Metanephros (tissue), 2 donors: Measurements from ENCODE around the genes MFSD1, IQCJ-SCHIP1 and PPM1L.

- RAMPAGE, long total RNA, result no peak
Observed at GRCh38 chr3:157150901-157151739, 8.8 kb downstream of the CCNL1 start.

DNA sequence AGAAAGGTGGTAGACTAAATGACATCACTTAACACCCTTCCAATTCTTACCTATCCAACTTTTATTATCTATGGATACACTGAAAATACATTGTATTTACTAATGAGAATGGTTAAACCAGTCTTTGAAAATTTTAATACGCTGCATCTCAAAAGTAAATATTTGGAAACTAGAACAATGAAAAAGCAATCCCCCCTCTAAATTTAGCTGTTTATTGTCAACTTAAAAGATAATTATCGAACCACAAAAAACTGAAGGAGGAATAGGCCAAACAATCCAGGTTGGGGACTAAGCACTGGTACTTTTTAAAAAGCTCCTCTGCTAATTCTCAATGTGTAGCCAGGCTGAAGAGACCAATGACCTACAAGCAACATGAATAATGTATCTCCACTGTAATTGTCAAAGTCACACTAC lies 3.6 kb downstream of the CCNL1 start:
- RAMPAGE, long total RNA, result no peak

GRCh38 chr3:157160225-157160420 lies 176 bp upstream of the CCNL1 start:
- RAMPAGE, long total RNA, result no peak

DNA sequence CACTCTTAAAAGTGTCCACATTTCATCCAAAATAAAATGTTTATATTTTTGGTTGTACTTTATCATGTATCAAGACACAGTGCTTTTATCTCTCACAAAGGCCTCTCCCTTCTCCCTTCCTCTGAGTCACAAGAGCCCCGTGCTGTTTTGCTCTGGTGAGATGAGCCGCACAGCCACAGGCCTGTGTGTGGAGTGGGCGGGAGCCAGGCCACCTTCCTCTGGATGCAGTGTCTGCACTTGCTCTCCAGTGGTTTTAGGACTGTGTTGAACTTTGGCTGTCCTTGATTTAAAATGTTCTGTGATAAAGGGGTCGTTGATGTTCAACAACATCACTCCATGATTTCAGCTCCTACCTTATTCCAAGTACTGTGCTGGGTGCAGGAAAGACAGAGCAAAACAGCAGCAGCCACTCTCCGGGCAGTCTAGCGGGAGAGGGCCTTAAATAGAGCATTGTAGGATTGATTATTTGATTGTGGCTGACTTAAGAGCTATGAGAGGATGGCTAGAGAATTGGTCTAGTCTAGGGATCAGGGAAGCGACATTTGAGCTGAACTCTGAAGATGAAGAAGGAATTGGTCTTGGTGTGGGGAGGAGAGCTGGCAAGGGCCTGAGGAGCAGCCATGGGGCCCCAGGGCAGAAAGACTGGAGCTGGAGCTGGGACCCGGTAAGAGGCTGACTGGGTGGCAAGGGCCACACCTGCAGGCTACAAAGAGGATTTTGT lies 15.2 kb downstream of the RARRES1 start:
- RAMPAGE, long total RNA, result no peak

DNA sequence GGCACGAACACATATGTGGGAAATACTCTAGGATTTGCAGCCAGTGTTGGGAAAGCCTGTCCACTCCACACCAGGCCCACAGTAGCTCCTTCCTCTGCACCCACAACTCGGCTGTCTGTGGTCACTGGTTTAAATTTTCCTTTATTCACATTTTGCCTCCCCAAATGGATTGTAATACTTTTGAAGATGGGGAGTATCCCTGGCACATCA lies 33.3 kb upstream of the MFSD1 start:
- RAMPAGE, long total RNA, result no peak

GRCh38 chr3:158791317-158791752 lies 10.5 kb upstream of the MFSD1 start:
- RAMPAGE, long total RNA, result no peak

DNA sequence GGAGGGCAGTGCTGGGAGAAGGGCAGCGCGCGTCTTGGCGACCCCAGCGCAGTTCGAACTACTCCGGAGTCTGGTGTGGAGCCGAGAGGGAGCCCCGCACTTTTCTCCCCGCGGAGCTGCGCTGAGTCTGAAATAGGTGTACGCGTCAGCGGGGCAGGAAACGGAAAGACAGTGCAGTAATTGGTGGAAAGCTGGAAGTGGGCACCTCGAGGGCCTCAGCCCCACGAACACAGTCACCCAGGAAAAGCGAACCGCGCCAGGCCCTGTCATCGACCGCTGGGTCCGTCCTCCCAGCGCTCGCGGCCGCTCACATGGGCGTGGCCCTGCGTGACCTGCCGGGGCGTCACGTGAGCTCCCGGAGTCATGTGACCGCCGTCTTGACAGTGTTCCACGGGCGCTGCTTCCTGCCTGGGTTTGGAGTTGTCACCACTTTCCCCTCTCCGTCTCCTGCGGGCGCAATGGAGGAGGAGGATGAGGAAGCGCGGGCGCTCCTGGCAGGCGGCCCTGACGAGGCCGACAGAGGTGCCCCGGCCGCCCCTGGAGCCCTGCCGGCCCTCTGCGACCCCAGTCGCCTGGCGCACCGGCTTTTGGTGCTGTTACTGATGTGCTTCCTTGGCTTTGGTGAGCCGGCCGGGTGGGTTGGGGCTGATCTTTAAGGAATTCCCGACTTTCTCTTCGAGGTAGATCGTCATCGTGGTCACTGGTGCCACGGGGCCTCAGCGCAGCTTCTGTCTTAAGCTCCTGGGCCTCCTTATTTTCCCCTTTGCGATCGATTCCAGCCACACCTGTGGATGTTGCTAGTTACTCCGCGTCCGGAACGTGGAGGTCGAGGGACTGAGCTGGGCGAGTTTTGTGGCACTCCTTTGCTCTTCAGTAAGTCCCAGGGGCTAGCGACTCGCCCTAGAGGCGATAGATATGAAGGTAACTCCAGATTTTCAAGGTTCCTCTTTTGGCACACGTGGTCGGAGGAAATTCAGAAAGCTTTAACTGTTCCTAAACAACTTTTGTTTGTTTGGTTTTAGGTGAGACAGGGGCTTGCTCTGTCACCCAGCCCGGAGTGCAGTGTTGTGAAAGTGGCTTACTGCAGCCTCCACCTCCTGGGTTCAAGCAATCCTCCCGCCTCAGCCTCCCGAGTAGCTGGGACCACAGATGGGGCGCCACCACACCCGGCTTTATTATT lies at the start of gene MFSD1:
Gene MFSD1 (plus strand): TSS at position 360 of the 1,180 bp plus-strand sequence.
- RAMPAGE, long total RNA, result no peak

- RAMPAGE, long total RNA, result no peak
Observed at GRCh38 chr3:159273117-159273353, at the start of gene IQCJ-SCHIP1. Gene IQCJ-SCHIP1, plus strand, starts transcription at chr3:159273244.

- RAMPAGE, long total RNA, result no peak
Observed at GRCh38 chr3:159668398-159669069, 395.5 kb downstream of the IQCJ-SCHIP1 start.

DNA sequence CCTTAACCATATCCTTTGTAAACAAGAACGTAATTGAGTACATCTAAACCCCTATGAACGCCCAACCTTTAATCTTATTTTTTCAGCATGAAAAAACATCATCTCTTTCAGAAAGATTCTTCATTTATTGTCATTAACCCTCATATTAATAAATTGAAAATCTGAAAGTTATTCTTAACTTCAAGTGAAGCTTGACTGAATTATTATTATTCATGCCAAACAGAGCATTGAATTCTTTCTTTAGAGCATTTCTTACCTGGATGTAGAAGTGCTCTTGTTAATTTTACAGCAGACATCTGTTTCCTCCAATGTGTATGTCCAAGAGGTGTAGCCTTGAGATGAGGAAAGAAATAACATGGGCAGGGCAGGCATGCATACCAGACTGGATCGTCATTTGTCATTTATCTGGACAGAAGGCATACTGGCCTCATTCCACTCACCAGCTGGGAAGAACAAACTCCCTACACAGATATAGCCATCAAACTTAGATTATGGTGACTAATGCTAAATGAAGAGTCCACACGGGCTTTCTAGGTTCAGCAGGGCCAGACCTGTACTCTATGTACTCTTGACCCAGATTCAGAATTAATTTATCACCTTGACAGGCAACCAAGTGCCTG lies 401.1 kb upstream of the C3orf80 start:
- RAMPAGE, long total RNA, result no peak

GRCh38 chr3:160755742-160756614 lies at the start of gene PPM1L:
Gene PPM1L, plus strand, starts transcription at chr3:160756231.
- RAMPAGE, long total RNA, result no peak

DNA sequence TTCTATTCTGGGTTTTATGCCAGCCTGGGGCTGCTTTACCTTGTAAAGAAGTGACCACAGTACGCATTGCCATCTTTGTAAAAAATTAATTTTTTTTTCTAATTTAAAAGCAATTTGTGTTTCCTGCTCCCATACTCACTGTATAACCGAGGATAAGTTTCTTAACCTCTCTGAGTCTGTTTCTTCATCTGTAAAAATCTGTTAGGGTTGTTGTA lies 151.3 kb downstream of the B3GALNT1 start:
- RAMPAGE, long total RNA, result no peak

DNA sequence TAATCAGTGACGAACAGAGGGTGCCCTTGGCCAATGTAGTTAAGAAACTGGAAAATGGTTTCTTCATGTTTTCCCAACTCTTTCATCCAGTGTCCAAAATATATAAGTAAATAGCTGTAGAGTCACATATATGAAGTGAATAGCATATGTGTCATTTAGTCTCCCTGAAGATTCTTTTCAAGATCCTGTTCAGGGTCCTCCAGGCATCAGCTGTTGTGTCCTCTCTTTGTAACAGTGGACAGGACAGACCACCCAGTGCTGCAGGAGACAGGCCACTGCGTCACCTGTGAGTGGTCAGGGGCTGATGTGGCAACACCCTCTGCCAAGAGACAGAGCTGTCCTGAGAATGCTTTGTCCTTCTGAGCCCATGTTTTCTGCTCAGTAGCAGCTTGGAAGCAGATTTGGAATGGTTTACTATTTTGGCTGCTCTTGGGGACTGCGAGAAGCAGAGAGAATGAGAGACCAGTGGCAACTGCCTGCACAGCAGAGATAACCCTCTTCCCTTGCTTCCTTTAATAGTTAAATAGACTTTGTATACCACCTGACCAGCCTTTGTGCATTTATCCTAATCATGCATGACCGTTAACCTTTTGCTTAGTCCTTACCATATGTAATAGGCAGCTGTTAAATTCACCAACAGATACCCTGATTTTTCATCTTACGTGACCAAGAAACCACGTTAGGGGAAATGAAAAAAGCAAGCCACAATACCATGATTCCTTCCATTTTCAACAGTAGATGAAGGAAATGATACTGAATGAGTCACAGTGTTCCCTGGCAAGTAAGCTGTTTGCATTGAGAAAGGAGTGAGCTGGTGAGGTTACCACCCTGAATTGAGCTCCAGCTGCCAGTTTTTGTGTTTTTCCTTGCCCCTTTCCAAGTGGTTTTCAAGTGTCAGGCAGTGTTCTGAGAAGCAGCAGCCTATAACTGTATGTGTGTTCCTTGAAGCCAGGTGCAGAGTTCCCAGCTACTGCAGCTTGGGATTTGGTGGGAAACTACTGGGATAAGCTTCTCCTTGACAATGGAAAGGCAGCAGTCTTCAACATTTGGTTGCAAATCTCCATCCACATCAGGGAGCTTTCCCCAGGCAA lies 35.5 kb downstream of the B3GALNT1 start:
- RAMPAGE, long total RNA, result no peak

DNA sequence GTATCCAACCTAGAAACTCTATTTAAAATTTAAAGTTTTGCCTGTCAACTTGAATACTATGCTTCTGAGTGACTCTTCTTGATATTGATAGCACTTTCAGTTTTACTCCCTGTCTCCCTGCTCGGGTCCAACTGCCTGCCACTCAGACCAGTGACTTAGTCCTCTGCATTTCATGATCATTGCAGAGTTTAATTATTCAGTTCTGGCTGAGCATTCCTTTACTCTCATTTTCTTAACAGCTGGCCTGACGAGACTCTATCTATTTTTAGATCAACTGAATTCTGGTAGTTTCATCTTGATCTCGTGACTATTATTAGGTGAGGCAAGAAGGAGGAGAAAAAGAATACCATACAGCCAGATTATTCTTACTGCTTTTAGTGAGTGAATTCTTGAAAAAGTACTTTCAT lies 617.4 kb downstream of the SI start:
- RAMPAGE, long total RNA, result no peak

DNA sequence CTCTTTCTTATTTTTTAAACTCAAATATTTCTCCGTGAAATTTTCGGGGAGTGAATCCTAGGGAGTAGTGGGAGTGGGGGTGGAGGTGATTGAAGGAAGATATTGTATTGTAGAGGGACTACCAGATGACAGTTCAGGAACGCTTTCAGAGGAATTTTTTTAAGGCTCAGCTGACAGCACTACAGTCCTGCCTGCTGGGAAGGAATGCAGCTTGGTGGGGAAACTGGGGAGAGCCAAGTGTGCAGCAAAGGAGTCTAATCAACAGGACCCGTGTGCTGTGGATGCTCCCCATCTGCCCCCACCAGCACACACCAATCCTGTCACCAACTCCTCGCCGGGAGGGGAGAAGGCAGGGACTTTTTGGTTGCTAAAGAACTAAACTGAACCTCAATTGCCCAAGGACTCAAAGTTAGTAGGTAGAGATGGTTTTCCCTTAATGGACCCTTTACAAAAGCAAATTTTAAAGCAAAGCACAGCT lies 2.3 kb downstream of the SLITRK3 start:
- RAMPAGE, long total RNA, result no peak

DNA sequence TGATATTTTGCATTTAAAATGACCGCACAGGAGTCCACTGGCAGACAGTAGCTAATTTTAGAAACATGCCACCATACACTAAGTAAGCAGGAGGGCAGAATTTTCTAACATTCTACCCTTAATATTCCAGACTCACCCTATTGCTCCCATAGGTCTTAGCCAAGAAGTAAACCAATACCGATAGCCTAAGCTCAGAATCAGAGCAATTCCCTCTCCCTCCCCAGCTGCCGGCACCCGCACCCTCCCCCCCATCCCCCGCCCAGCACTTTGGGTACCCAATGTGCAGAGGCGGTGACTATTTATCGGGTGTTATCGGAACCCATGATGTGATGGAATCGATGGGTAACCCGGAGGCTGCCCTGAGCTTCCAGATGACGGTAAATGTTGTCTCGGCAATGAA lies 1.8 kb downstream of the SLITRK3 start:
- RAMPAGE, long total RNA, result no peak

DNA sequence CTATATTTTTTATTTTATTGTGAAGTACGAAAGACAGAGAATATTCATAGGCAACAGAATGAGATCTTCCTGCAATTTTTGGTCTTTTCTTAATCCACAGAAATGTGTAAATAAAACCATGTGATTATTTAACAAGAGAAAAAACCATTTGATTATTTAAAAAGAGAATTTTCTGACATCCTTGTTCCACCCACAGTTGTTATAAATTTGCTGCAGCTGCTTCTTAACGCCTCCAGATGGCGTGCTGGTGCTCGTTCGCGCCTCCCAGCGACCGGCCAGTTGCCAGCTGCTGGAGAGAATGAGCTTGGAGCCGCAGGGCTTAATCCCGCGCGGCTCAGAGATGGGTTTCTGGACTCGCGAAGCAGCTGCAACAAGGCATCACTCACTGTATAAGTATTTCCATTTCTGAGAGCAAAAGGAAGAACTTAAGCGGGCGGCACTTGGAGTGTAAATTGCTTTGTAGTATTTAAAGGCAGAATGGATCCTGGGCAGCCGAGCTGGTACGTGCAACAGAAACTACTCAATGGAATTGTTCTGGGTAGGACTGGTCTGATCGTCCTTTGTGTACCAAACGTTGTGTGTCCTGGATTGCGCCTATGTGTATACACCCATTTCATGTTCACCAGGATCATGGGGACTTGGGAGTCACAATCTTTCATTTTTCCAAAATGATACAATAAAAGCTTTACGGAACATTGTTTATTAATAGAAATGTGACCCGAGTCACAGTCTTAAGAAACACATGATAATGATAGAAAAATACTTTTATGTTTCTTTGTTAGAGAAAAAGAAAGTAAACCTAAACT lies 10.7 kb upstream of the SLITRK3 start:
- RAMPAGE, long total RNA, result no peak

- RAMPAGE, long total RNA, result no peak
Observed at GRCh38 chr3:165874645-165875237, 37.5 kb upstream of the BCHE start.

DNA sequence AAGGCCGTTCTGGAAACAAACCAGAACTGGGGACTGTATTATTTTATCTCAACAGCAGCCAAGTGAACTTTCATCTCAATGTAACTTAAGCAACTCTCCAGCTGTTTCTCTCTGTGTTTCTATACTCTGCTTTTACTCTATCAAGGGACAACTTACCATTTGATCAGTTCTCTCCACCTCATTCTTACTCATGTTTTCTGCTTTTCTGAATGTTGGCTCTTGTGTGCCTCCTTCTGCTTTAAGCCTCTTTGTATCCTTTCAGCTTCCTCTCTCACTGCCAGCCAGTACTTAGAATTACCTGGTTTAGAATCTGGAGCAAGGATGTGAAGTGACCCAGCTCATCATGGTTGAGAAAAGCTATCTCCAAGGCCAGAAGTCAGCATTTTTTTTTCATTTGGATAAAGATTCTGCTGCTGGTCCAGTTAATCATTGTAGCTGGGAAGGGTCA lies 16.1 kb upstream of the WDR49 start:
- RAMPAGE, long total RNA, result no peak

DNA sequence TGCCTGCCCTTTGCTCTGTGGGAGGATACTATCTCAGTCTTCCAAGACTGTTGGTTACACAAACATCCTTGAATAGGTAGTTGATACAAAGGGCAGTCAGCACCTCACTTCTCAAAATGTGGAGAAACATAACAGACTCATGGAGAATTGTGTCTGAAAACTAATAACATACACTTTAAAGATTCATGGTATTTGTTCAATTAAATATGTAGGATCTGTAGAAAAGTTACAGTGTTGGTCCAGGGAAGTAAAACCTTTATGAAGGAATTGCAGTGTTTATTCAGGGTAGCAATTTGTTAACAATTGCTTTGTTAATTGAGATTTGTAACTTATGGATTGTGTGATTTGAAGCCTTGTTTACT lies 103.2 kb downstream of the GOLIM4 start:
- RAMPAGE, long total RNA, result no peak